ENCODE results near the genes ZNF526, TMEM145, PSG4 and ETHE1.

DNA sequence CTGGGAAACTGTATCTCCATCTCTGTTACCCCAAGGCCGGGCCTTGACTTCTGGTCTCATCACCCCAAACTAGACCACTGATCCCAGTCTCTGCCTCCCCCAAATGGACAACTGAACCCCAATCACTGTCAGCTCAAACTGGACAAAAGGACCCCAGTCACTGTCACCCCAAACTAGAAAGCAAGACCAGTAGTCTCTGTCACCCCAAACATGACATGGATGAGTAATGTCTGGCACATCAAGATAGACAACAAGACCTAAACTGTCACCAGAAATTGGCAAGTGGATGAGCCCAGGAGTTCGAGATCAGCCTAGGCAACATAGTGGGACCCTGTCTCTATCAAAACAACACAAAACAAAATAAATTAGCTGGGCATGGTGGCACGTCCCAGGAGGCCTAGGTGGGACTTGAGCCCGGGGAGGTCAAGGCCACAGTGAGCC, 12.1 kb downstream of the RABAC1 start:
- RRBS, 2 experiments = no CpG with 5 or more reads among the region's 4 CpGs

DNA sequence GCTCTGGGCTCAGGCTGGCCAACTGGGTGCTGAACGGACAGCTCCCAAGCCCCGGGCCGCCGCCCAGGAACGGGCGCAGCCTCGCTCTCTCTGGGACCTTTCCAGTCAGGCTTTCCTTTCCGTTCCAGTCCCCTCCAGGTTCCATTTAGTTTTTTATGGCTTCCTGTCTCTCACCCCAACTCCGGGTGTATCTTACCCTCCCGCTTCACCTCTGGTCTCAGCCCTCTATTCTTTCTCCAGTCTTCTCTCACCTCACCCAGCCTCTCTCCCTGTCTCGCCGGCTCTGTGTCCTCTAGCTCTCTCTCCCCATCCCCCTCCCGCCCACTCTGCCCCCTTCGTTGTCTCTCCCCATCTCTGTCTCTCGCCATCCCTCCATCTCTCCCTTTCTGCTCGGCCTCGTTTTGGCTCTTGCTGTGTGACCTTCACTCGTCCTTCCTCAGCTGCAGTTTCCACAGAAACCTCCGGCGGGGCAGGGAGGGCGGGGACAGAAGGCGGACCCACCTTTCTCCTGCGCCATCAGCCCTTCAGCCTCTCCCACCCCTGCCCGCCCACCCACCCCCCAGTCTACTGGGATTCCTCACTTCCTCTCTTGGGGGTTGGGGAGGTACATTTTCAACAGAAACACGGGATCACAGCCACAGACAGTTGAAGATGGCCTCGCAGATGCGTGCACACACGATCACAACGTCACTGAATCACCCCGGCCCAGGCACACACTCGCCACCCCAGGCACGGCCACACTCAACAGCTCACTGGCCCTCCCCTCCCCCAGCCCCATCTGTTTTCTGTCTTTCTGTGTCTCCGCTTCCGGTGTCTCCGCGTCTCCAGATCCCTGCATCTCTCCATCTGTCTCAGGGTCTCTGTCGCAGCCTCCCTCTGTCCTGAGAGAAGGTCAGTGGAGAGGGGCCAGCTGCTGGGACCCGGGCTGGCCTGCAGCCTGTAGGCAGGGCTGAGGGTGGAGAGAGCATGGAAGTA, 3.5 kb upstream of the ATP1A3 start:
- RRBS, 2 experiments = 3 to 7% methylated on average over 5 to 12 of the region's 38 CpGs

GRCh38 chr19:42068656-42069983, 886 bp downstream of the GRIK5 start:
- RRBS, 2 experiments = 3 to 5% methylated on average over 9 to 12 of the region's 42 CpGs

- RRBS, 2 experiments = 20% methylated on average over 1 of the region's 3 CpGs; no CpG with 5 or more reads in 1 of the 2 experiments
Observed at GRCh38 chr19:42198997-42199255, 18.6 kb downstream of the DEDD2 start.

GRCh38 chr19:42215586-42216370, 1.7 kb downstream of the DEDD2 start:
- RRBS, 2 experiments = no CpG with 5 or more reads among the region's 6 CpGs

- RRBS, 2 experiments = no CpG with 5 or more reads among the region's 55 CpGs
Observed at GRCh38 chr19:42219643-42220695, at the start of gene ZNF526. TSS of gene ZNF526 (plus strand) at chr19:42220312.

GRCh38 chr19:42228987-42230114, 9.2 kb downstream of the ZNF526 start:
- RRBS, 2 experiments = no CpG with 5 or more reads among the region's 13 CpGs

- RRBS, 2 experiments = no CpG with 5 or more reads among the region's 23 CpGs
Observed at GRCh38 chr19:42270229-42271385, 1.6 kb downstream of the CIC start.

GRCh38 chr19:42280873-42281121, 11.7 kb downstream of the CIC start:
- RRBS, 2 experiments = 0 to 2% methylated on average over 6 of the region's 12 CpGs

GRCh38 chr19:42313020-42314058, at the start of gene TMEM145:
TSS of gene TMEM145 (plus strand) at chr19:42313309.
- RRBS, 2 experiments = under 1 to 1% methylated on average over 29 to 36 of the region's 77 CpGs

DNA sequence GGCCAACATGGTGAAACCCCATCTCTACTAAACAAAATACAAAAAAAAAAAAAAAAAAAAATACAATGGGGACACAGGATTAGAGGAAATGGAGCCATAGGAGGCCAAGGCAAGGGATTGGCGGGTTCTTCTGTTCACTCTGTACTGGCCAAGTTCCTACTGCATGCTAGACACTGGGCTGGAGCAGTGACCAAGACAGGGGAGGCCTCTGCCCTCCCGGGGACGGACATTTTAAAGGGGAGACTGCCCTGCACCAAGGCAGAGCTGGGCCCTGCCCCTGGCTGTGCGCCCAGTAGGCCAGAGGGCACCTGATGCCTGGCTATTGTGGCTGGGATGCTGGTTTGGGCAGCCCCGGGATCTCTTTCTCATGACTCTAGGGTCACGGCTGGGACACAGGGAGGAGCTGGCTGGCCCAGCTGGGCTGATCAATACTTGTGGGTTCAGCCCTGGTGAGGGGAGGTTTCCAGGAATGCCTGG, 17.8 kb downstream of the LIPE start:
- RRBS, 2 experiments = no CpG with 5 or more reads among the region's 6 CpGs

DNA sequence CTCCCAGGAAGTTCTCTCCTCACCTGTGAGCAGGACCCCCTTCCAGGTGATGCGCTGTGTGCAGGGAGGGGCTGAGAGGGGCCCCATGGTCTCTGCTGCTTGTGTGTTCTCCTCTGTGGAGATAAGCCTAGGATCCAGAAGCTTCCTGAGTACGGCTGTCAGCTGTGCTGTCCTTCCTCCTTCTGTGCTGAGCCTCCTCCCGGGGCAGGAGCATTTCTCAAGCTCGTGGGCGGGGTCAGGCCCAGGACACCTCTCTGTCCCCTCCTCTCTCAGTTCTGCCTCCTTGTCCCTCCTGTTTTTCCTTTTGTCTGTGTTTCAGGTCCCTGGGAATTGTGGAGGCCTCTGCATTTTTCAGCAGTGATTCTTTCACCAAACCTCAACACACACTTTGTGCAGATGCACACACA, at the start of gene PSG4:
TSS of gene PSG4 (minus strand) at position 189 of the 407 bp plus-strand sequence.
- RRBS, 2 experiments = no CpG with 5 or more reads among the region's 5 CpGs

- RRBS, 2 experiments = no CpG with 5 or more reads among the region's 5 CpGs
Observed at GRCh38 chr19:43486671-43486959, 17.9 kb downstream of the PHLDB3 start.

DNA sequence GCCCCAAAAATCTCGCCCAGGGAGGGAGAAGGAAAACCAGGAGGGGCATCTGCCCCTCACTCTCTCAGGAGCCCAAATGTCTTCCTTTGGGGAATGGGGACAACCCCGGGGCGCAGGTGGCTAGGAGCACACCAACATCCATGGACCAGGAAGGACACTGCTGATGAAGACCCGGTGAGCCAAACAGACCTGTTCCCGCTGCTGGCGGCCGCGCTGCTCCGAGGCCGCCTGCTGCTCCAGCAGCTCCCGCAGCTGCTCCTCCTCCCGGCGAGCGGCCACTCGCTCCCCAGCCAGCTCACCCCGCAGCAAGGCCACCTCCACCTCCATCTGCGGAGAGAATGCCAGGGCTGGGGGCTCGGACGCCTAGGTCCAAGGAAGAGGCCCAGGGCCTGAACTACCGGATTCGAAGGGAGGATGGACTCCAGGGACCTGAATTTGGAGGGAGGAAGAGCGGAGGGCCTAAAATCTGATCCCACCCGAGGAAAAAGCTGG, 3.0 kb downstream of the PHLDB3 start:
- RRBS, 2 experiments = 72 to 74% methylated on average over 10 of the region's 23 CpGs

DNA sequence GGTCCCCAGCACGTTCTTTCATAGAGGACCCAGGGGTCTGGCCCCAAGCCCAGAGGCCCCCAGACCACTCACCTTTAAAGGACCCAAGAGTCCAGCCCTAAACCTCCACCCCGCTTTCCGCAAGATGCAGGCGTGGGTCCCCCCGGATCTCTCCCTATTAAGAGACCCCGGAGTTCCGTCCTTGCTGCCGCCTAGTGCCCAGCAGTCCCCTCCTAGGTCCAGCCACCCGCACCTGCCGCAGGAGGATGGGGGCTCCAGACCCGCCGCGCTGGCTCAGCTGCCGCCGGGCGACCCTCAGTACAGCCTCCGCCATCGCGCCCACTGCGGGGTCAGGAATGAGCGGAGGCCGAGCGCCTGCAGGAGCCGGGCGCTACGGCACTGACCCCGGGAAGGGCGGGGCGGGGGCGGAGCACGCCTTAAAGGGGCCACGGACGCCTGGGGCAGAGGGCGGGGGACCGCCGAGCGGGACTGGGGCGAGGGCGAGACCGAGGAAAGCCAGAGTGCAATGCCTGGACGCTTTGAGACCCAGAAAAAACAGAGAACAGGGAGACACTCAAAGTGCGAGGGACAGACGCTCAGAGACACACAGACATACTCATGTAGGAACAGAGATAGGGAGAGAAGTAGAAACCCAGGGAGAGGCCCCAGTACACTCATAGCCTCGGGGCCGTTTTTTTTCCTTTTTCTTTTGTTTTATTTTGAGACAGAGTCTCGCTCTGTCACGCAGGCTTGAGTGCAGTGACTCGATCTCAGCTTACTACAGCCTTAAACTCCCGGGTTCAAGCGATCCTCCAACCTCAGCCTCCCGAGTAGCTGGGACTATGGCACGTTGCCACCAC, at the start of gene ETHE1:
TSS of gene ETHE1 (minus strand) at position 337 of the 839 bp plus-strand sequence.
- RRBS, 2 experiments = under 1 to 1% methylated on average over 9 to 12 of the region's 52 CpGs

GRCh38 chr19:43533706-43534556, 943 bp downstream of the ZNF575 start:
- RRBS, 2 experiments = 4 to 6% methylated on average over 11 of the region's 48 CpGs

DNA sequence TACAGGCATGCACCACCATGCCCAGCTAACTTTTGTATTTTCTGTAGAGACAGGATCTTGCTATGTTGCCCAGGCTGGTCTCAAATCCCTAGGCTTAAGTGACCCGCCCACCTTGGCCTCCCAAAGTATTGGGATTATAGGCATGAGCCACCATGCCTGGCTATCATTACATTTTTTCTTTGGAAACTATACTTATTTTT, 10.7 kb upstream of the CADM4 start:
- RRBS, 2 experiments = no CpG with 5 or more reads among the region's 1 CpG

DNA sequence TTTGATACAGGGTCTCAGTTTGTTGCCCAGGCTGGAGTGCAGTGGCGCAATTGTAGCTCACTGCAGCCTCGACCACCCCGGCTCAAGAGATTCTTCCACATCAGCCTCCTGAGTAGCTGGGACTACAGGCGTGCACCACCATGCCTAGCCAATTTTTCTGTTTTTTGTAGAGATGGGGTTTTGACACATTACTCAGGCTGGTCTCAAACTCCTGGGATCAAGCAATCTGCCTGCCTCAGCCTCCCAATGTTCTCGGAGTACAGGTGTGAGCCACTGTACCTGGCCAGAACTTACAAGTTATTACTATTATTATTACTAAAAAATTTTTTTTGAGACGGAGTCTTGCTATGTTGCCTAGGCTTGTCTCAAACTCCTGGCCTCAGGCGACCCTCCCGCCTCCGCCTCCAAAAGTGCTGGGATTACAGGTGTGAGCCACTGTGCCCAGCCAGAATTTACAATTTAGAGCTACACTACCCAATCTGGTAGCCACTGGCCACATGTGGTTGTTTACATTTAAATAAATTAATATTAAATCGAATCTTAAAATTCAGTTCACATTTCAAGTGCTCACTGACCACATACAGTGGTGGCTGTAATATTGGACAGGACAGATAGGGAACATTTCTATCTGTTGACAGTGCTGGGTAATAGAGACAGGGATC, 13.1 kb upstream of the CADM4 start:
- RRBS, 2 experiments = no CpG with 5 or more reads among the region's 10 CpGs

- RRBS, 2 experiments = no CpG with 5 or more reads among the region's 6 CpGs
Observed at GRCh38 chr19:43665077-43665884, 4.7 kb downstream of the PLAUR start.

DNA sequence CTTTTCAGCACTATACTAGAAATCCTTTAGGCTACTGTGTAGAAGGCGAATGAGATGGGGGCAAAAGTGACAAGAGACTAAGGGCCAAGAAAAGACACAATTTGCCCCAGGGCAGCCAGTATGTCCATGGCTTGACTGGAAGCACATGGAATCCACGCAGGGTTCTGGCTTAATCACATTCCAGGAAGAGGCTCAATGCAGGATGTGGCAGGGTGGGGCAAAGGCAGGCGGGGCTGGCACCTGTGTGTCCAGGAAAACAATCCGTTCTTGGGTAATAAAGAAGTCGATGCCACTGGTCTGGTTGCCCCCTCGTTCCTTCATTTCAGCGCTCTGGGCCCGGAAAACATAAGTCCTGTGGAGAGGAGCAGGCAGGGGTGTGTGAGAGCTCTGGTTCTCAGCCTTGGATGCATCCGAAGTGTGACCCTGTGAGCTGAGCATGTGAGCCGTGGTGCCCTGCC, 14.9 kb downstream of the SMG9 start:
- RRBS, 2 experiments = no CpG with 5 or more reads among the region's 10 CpGs

All from bronchial epithelial cell (primary cell).